NCI-H460 (cell line): ENCODE results near the gene GSPT1.

RAMPAGE:
- cytosol, long total RNA: no peak
- long total RNA: no peak
- nucleus, long total RNA: no peak
These were observed 13.8 kb upstream of the ENSG00000188897 start for GRCh38 chr16:11540868-11541231.

RAMPAGE:
- cytosol, long total RNA: no peak
- long total RNA: no peak
- nucleus, long total RNA: no peak
These were observed 29.8 kb downstream of the LITAF start for GRCh38 chr16:11556594-11557703.

RAMPAGE:
- cytosol, long total RNA: no peak
- long total RNA: no peak
- nucleus, long total RNA: no peak
These were observed 9.9 kb downstream of the LITAF start for GRCh38 chr16:11576567-11577511.

DNA sequence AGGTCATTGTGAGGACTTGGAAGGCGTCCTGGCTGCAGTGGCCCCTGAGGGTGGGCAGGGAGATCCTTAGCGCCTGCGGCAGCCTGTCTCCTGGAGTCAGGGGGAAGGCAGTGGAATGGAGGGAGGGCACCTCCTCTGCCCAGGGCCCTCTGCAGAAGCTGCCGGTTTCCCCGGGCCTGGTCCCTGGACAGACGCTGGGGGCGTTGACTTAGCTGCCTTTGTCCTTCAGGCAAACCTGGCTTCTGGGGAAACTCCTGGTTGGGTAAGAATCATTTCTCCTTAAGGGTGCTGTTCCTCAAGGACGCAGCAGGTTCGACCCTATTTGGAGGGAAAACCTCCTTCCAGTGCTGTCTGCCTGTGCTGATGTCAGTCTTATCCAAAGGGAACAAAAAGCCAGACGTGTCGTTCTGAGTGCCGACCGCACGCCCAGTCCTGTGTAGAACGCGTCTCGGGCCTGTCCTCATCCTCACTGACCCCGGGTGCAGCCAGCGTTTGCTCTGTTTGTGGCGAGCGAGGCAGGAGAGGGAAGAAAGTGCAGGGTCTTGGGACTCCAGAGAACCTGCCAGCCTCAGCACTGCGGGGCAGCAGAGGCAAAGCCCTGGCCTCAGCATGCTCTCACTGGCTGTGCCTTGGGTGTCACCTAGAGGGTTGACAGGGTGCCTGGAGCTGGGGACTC lies 5.7 kb downstream of the SNN start:
RAMPAGE:
- cytosol, long total RNA: no peak
- long total RNA: no peak
- nucleus, long total RNA: no peak

DNA sequence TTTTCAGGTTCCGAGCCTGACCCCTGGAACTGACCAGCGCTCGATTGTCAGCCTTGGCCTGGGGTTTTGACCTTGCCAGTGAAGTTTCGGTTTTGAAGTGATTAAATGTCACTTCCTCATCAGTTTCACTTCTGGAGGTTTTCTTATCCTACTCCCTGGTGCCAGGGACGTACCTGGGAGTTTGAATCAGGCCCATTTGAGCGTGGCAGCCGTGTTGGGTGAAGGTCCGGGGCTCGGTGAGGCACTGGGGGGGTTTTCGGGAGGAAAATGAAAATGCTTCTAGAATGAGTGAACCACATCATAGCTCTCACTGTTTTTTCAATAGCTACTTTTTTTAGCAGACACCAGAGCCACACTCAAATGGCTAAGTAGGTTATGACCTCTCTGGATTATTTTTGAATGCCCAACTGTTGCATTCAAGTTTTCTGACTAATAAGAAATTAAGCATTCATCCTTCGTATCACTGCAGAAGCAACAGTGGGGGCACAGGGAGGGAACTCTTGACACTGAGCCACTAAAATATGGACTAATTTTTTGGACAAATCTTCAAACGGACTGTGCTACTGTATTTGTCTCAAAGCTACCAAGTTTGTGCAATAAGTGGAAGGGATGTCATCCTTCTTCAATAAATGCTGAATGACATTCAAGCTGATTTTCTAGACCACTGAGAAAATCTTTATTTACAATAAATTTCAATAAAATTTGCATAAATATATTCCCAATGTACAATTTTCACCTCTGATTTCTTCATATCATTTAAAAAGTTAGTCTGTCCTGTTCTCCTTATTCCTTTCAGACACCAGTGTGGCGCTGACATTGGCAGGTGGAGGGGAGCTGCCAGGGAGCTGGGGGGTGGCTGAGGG lies 10.4 kb downstream of the SNN start:
RAMPAGE:
- cytosol, long total RNA: no peak
- long total RNA: no peak
- nucleus, long total RNA: no peak

GRCh38 chr16:11752740-11753379 lies 10.2 kb upstream of the TXNDC11 start:
RAMPAGE:
- cytosol, long total RNA: no peak
- long total RNA: no peak
- nucleus, long total RNA: no peak

DNA sequence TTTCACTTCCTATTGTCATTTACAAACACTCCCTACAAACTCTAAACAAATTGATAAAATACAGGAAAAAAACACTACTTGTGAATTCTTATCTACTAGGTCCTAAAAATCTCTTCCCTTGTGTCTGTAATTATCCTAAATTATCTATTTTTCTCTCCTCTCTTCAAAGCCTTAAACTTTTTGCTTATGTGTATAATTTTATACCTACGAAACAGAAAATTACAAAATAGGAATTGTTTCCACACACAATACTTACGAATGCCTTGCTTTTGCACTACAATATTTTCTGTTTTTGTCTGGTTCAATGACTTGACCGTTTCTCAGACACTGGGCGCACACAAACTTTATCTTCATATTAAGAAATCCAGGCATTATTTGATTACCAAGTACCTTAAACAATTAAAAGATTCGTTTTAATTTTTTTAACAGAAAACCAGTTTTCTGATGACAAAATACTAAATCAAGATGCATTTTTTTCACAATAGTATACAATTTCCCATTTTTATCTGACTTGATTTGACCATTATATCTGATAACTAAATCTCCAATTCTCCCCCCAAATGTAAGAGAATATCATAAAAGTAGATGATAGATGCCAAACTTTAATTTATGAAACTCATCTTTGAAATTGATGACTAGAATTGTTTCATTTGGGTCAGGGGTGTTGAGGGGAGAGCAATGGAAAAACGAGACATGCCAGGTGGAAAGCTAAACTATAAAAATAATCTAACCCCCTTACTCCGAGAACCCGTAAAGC lies 19.2 kb upstream of the TXNDC11 start:
RAMPAGE:
- cytosol, long total RNA: no peak
- long total RNA: no peak
- nucleus, long total RNA: no peak

DNA sequence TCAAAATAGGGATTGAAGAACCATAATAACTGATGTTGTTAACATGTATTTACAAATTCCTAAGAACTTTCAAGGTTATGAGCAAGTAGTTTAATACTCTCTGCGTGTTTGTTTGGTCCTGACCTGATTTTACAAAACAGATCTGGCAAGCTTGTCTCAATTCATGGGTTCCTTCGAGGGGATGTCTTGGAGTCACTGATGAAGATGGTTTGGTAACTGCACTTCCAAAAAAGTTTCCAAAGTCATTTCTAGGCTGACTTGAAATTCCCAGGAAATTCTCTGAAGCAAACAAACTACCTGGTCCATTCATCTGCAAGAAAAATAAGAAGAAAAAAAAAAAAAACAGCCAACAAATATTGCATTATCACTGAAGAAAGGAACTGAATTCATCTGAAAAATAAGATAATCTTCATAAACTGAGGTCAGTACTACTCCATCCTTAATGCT lies 25.6 kb upstream of the TXNDC11 start:
RAMPAGE:
- cytosol, long total RNA: no peak
- long total RNA: no peak
- nucleus, long total RNA: no peak

GRCh38 chr16:11783273-11784322 lies 13.5 kb downstream of the ZC3H7A start:
RAMPAGE:
- cytosol, long total RNA: no peak
- long total RNA: no peak
- nucleus, long total RNA: no peak

DNA sequence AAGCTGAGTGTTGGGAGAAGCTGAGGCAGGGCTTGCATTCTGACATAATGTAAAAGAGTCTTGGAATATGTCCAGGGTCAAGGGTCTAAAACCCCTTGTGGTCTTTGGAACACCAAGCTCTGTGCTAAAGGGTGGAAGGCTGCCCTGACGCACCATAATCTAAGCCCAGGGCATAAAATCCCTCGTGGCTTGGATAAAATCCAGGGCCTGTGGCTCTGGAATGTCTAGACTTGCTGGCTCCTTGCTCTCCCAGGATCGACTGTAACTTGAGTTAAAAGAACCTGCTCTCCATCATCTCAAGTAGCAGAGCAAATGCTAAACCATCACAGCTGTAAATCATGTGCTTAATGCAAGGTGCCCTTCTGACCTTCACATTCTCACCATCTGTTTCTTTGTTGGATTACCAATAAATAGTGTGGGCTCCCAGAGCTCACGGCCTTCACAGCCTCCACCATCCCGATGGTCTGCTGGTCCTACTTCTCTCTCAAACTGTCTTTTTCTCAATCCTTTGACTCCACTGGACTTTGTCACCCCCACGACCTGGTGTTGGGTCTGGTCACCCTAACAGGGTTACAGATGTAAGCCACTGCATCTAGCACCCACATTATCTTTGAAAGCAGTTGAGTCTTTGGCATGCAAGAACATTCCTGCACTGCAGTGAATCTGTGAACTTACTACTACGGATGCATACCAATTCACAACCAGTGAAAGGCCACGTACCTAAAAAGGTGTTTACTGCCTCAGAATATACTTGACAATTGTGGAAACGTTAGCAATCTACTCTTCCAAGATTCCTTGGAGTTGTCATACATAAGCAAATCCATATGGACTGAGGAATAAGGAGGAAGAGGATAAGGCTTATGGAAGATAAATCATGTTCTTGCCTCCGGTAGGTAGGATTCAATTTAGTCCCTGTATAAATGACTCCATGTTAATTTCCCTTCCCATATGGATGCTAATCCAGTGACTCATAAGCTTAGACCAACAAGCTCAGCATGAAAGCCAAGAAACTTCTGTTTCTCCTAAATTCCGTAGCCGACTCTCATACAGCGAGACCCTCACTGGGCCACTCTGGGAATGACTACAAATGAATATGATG lies 15.2 kb downstream of the RSL1D1 start:
RAMPAGE:
- cytosol, long total RNA: no peak
- long total RNA: no peak
- nucleus, long total RNA: no peak

DNA sequence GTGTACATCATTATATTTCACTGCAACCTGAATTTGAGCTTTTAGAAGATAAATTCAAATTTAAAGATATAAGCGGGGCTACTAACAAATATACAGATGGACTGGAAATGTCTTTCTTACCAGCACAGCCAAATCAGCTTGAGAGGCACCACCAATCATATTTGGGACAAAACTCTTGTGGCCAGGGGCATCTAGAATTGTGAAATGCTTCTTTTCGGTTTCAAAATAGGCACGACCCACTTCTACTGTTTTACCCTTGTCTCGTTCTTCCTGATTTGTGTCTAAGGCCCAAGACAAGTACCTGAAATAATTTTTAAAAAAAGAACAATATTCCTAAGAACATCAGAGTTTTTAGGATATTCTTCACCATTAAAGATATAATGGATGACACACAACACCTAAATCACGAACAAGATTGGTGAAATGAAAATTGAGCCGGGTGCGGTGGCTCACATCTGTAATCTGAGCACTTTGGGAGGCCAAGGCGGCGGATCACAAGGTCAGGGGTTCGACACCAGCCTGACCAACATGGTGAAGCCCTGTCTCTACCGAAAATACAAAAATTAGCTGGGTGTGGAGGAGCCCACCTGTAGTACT lies 28.2 kb downstream of the GSPT1 start:
RAMPAGE:
- cytosol, long total RNA: no peak
- long total RNA: no peak
- nucleus, long total RNA: no peak

DNA sequence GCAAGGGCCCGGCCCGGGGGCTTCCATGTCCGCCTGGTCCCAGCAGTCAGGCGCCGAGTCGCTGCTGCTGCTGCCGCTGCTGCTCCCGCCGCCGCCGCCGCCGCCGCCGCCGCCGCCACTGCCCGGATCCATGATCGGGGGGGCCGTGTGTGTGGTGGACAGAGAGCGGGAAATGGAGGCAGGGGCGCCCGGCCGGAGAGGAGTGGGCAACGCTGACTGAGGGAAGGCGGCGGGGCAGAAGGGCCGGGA lies 243 bp downstream of the GSPT1 start:
RAMPAGE:
- cytosol, long total RNA: no peak
- long total RNA: no peak
- nucleus, long total RNA: no peak

GRCh38 chr16:11915838-11916398 lies at the start of gene GSPT1:
Gene GSPT1 (minus strand): TSS chr16:11915956.
RAMPAGE:
- cytosol, long total RNA: start-site peak on the minus strand at chr16:11915902-11915958, 74 and 432 reads in 2 replicates
- long total RNA: start-site peak on the minus strand at chr16:11915902-11915950, 34 and 343 reads in 2 replicates
- nucleus, long total RNA: start-site peak on the minus strand at chr16:11915897-11915956, 184 and 38 reads in 2 replicates

RAMPAGE:
- cytosol, long total RNA: no peak
- long total RNA: no peak
- nucleus, long total RNA: no peak
These were observed 113.6 kb downstream of the SNX29 start for GRCh38 chr16:12090231-12090500.

DNA sequence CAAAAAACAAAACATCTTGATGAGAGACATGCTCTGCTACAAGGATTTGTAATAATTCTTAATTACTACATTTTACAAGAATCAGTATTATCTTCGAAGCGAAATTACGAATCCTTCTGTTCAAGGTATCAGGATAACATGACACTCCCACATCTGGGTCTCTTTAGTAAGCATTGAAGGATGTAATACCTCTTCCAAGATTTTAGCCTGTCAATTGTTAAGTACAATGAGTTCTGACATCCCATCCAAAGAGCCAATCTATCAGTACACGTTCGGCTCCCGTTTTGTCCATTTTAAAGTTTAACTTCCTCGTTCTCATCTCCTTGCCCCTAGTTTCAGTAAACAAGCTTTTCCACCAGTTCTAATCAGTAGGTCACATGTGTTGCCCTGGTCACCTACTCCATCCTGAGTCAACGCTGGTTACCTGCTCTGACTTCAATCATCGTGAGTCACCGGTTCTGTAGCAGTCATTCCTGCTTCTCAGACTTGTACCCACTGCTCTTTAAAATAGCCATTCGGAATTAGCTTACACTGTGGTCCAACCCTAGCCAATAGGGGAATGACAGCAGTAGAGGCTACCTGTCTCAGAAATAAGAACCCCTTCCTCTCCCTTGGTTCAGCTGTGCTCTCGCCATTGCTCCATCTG lies 191.2 kb downstream of the CPPED1 start:
RAMPAGE:
- cytosol, long total RNA: no peak
- long total RNA: no peak
- nucleus, long total RNA: no peak

DNA sequence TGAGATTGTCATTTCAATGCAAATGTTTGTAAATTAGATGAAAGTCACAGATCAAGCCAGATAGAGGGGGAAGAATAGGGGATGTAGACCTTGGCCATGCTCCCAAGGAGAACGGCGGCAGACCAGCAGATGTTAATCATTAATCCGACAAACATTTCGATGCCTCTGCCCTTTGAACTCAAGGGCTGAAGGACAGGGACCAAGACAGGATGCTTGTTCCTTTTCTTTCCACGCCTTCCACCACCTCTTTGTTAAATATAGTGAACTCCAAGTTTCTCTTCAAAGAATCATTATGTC lies 190.4 kb downstream of the CPPED1 start:
RAMPAGE:
- cytosol, long total RNA: no peak
- long total RNA: no peak
- nucleus, long total RNA: no peak

RAMPAGE:
- cytosol, long total RNA: no peak
- long total RNA: no peak
- nucleus, long total RNA: no peak
These were observed 124.8 kb upstream of the ERCC4 start for GRCh38 chr16:13794965-13795731.

RAMPAGE:
- cytosol, long total RNA: no peak
- long total RNA: no peak
- nucleus, long total RNA: no peak
These were observed 36.3 kb downstream of the ERCC4 start for GRCh38 chr16:13956262-13956590.

GRCh38 chr16:14125791-14126165 lies 54.7 kb downstream of the MRTFB start:
RAMPAGE:
- cytosol, long total RNA: no peak
- long total RNA: no peak
- nucleus, long total RNA: no peak

DNA sequence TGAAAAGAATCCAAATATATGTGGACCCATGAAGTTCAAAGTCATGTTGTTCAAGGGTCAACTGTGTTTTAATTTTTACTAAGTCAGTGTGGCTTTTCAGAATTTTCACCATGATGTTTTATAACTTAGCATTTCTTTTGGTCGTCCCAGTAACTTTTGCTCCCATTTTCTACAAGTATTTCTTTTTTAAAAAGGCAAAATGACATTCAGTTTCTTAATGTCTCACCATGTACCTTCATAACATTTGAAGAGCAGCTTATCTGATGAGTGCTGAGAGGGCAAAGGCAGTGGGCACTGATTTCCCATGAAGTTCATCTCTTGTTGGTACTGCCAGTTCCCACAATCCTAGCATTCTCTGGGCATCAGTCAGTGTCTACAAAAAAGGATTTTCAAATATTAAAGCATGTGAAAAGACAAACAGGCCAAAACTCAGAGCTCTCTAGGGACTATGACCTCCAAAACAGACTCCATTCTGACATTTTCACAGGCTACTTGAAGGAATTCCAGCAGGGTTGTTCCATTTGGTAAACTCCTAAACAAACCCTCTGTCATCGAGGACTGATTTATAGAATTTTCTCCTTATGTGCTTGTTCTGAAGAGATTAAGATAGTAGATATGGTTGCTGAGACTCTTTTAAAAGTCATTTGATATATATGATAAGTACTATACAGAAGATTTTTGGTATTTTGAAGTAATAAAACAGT lies 80.4 kb downstream of the MRTFB start:
RAMPAGE:
- cytosol, long total RNA: no peak
- long total RNA: no peak
- nucleus, long total RNA: no peak